ENCODE data around the gene RFNG.

DNA sequence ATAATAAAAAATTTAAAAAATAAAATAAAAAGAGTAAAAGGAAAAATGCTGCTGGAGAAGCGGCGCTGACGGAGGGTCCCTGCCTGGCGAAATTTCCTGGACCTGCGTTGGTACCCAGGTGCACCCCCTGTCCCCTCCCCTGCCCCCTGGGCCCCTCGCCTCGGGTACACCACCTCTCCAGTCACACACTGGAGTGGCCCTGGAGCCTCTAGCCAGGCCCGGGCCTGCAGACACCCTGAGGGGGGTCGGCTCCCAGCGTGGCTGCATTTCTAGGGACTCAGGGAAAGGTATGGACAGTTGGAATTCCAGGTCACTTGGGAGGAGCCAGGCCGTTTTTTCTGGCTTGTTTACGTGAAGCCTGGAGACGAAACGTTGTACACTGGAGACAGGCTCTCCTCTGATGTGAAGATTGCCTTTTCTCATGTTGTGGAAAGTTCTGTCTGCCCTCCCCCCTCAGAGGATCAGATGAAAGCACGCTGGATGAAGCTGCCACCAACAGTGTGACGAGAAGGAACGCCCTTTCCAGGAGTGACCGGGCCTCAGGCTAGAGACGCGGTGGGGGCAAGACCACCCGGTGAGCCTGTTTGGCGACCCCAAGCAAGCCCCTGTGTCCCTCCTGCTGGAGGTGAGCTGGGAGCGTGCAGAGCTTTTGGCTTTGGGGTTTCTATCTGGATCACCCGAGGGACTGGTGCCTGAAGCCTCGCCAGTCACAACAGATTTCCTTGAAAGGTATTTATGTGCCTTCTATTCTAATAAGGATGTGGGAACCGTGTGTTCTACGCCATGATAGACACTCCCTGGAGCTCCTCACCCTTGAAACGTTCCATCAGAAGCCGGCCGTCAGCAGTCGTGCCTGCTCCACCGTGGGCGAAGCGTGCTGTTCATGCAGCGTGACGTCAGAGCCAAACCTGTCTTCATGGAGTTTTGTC is 4.0 kb upstream of the PPP1R27 start:
- PRO-cap, result no peak
- RAMPAGE, long total RNA, 4 experiments, result no peak in any of the 4 experiments

DNA sequence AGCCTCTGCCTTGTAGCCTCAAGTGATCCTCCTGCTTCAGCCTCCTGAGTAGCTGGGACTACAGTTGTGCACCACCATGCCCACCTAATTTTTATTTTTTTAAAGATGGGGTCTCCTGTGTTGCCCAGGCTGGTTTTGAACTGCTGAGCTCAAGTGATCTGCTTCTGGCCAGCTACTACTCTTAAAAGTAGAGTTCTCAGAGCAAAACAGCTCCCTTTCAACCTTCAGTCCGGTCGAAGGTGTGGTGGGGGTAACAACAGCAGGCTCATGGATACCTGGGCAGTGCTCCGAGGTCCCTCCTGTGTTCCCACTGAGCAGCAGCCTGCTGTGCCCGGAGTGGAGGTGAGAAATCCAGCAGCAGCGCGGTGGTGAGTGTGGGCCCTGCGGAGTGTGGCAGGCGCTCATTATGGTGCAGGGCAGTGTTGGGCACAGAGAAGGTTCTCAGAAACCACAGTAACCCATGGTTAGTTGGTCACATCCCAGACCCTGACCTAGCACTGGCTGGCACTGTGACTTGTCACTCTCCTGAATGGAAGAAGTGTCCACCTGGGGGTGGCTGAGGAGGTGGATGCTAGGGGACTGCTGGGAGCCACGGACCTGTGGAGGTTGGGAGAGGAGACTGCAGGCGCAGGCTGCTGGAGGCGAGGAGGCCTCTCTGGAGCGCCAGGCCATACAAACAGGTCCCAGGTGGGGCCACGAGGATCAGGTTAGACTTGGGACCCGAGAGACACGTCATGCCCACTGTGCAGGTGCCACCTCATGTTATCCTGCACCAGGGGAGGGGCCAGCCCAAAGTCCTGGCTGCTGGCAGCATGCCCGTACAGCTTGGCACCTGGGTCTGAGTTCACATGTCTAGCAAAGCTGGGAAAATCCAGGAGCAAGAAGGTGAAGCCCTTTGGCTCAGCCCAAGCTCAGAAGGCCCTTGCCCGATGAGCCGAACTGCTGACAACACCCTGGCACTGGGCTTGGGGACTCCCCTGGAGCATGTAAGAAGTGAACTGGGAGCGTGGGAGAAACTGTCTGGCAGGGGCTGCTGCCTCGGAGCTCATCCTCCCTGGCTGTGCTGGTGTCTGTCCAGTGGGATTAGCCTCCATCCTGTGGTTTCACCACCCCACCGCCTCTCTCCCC is 5.2 kb upstream of the P4HB start:
- PRO-cap, result no peak
- RAMPAGE, long total RNA, 4 experiments, result no peak in any of the 4 experiments

- PRO-cap, result bidirectional peak, plus-strand start at chr17:81919051, minus-strand start at chr17:81918966
- RAMPAGE, long total RNA, 4 experiments, result no peak in any of the 4 experiments
Observed at GRCh38 chr17:81918860-81919320, 914 bp upstream of the SIRT7 start.

DNA sequence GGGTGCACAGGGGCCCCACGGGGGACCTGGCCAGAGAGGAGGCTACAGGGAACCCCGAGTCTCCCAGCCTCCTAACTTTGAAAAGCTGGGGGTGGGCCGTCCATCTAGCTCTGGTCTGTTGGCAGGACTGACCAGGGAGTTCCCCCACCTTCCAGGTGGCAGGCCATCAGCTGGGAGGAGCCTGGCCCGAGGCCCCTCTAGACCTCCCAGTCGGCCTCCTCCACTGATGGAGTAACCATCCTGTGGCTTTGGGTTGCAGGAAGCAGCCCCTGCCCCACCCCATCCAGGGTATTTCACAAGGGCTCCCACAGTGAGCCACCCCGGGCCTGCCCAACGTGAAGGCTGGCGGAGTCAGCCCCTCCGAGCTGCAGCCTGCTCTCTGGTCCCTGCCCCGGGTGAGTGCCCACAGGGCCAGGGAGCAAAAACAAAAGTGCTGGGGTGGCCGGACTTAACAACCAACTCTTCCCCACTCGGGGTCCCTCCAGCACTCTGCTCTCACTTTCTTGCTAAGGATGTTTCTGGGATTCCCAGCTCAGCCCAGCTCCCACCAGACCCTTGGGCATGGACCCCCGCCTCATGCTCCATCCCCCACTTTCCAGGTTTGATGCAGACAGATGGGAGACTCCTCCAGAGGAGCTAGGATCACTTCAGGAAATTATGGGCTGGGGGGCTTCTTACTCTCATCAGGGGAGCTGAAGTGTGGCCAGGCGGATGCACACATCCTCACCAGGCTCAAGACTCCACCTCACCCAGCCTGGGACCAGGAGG is 3.5 kb downstream of the MAFG start:
- PRO-cap, result no peak
- RAMPAGE, long total RNA, 4 experiments, result no peak in any of the 4 experiments

- PRO-cap, result no peak
- RAMPAGE, long total RNA, 4 experiments, result no peak in any of the 4 experiments
Observed at GRCh38 chr17:81940518-81941612, 3.8 kb upstream of the PYCR1 start.

- PRO-cap, result bidirectional peak, plus-strand start at chr17:81991857, minus-strand start at chr17:81991835; bidirectional peak, plus-strand start at chr17:81992081, minus-strand start at chr17:81992027
- RAMPAGE, long total RNA, 4 experiments, result no peak in any of the 4 experiments
Observed at GRCh38 chr17:81991484-81992739, 14.5 kb downstream of the ASPSCR1 start.

DNA sequence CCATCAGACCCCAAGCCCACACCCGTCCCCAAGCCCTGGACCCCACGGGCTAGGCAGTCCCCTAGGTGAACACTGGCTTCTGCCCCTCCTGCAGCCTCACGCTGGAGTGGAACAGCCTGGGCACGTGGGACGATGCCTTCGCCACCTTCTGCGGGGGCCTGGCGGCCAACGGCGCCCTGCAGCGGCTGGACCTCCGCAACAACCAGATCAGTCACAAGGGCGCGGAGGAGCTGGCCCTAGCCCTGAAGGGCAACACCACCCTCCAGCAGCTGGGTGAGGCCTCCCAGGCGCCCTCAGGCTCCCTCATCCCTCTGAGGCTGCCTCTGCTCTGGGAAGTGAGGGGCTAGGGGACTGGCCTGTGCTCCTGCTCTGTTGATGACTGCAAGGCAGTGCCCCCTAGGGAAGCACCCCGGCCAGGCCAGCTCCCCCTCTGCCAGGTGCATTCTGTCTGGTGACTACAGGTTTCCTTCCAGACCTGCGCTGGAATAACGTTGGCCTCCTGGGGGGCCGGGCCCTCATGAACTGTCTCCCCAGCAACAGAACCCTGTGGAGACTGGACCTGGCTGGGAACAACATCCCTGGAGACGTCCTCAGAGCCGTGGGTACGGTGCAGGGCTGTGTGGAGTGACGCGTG is 1.9 kb downstream of the LRRC45 start:
- PRO-cap, result no peak
- RAMPAGE, long total RNA, 4 experiments, result no peak in any of the 4 experiments

- PRO-cap, result unidirectional peak, plus-strand start at chr17:82030707
- RAMPAGE, long total RNA, 4 experiments, result no peak in any of the 4 experiments
Observed at GRCh38 chr17:82029754-82030935, 1.3 kb upstream of the RAC3 start.

DNA sequence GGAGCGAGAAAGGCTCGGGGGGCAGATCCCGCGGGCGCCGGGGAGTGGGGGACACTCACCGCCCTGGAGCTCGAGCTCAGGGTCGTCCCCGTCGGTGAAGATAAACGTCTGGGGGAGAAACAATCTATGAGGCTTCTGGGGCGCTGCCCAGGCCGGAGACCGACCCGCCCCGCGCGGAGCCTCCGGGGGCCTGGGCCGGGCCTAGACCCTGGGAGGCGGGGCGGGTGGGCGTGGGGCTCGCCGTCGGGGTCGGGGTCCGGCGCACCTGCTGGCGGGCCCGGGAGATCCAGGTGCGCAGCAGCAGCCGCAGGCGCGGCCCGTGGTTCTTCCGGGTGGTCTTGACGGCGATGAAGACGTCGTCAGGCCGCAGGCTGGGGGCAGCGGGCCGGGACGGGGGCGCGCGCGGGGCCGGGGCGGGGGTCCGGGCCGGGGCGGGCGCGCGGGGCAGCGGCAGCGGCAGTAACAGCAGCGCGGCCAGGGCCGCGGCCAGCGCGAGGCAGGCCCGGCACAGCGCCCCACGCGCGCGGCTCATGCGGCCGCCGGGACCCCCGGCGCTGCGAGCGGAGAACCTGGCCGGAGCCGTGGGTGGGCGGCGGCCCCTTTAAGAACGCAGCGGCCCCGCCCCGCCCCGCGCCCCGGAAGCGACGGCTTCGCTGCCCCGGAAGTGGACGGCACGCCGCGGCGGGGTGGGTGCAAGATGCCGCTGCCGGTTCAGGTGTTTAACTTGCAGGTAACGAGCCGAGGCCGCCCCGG is at the start of gene RFNG:
TSS of gene RFNG (minus strand) at position 577 of the 753 bp plus-strand sequence.
- PRO-cap, result bidirectional peak, plus-strand start at position 667 of the sequence, minus-strand start at position 603 of the sequence
- RAMPAGE, long total RNA, 4 experiments, result start-site peak on the plus strand in 4 of 4 experiments, centred at positions 674 to 684 of the sequence, 36 to 414 reads per replicate; start-site peak on the minus strand in 1 of 4 experiments, centred at position 293 of the sequence, 18 reads per replicate

DNA sequence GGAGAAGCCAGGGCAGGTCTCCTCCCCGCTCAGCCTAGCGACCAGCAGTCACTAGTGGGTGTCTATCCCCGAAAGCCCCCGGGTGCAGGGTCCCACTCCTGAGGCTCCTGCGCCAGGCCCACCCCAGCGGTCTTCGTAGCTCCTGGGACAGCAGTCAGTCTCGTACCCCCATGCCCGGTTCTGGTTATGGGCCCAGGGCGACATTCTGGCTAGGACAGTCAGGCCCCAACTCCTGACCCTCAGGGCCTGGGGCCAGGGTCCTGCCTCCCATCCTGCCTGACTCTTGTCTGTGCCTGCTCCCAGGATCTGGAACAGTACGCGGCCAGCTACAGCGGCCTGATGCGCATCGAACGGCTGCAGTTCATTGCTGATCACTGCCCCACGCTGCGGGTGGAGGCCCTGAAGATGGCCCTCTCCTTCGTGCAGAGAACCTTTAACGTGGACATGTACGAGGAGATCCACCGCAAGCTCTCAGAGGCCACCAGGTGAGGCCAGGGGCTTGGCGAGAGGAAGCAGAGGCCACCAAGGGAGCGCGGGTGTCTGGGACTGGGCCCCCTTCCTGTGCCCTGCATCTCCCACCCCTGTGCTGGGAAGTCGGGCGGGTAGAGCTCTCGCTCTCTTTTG is 2.0 kb downstream of the GPS1 start:
- PRO-cap, result no peak
- RAMPAGE, long total RNA, 4 experiments, result no peak in any of the 4 experiments

DNA sequence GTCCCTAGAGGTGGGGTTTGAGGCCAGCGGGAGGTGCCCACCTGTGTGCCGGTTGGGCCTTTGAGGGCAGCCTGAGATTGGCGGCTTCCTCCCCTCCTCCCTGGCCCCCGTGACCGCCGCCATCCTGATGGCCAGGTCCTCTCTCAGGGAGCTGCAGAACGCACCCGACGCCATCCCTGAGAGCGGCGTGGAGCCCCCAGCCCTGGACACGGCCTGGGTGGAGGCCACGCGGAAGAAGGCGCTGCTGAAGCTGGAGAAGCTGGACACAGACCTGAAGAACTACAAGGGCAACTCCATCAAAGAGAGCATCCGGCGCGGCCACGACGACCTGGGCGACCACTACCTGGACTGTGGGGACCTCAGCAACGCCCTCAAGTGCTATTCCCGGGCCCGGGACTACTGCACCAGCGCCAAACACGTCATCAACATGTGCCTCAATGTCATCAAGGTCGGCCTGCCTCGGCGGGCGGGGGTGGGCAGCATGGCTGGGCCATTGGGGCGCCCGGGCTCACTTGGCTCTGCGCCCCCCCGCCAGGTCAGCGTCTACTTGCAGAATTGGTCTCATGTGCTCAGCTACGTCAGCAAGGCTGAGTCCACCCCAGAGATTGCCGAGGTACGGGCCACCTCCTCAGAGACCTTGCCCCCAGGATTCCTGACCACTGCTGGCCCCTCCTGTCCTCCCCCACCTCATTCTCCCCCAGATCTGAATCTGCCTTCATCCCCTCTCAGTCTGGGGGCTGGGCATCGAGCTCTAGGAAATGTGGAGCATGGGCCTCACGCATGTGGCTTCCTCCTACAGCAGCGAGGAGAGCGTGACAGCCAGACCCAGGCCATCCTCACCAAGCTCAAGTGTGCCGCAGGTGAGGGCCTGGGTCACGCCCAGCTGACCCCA is 2.9 kb downstream of the GPS1 start:
- PRO-cap, result no peak
- RAMPAGE, long total RNA, 4 experiments, result no peak in any of the 4 experiments

DNA sequence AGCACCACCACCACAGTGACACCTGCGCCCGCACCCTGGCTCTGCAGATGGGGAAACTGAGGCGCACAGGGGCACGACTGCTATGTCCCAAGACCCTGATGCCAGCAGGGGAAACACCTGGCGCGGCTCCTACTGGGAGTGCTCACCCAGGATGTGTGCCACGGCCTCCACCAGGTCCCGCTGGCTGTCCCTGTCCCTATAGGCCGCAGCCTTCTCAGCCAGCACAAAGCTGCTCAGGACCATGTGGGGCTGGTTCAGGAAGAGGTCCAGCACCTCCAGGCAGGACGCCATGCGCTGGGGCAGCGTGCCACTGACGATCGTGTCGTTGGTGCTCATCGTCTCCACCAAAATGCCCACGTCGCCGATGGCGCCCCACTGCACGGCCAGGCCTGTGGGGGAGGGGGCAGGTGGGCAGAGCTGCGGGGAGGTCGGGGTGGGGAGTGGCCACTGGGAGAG is 15.9 kb upstream of the DUS1L start:
- PRO-cap, result no peak
- RAMPAGE, long total RNA, 4 experiments, result no peak in any of the 4 experiments

DNA sequence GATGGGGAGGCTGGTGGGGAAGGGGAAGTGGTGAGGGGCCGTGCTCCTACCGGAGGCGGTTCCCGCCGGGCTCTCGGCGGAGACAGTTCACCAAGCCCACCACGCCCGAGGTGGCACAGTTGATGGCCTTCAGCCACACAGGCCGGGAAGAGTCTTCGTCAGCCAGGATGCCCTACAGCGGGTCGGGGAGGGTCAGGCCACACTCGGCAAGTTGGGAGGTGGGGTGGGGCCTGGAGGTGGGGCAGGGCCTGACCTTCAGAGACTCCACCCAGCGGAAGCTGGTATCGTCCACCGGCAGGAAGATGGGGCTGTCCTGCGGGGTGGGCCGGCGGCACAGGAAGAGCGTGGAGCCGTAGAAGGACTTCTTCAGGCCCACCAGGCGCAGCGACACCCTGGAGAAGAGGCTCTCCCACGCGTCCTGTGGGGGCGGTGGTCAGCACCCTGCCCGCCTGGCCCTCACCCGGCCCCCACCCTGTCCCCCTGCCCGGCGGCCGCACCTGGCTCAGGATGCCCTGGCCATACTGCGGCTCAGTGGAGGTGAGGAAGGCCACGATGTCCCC is 13.0 kb downstream of the FASN start:
- PRO-cap, result no peak
- RAMPAGE, long total RNA, 4 experiments, result no peak in any of the 4 experiments

GRCh38 chr17:82088722-82089437 is 9.2 kb downstream of the FASN start:
- PRO-cap, result no peak
- RAMPAGE, long total RNA, 4 experiments, result no peak in any of the 4 experiments

DNA sequence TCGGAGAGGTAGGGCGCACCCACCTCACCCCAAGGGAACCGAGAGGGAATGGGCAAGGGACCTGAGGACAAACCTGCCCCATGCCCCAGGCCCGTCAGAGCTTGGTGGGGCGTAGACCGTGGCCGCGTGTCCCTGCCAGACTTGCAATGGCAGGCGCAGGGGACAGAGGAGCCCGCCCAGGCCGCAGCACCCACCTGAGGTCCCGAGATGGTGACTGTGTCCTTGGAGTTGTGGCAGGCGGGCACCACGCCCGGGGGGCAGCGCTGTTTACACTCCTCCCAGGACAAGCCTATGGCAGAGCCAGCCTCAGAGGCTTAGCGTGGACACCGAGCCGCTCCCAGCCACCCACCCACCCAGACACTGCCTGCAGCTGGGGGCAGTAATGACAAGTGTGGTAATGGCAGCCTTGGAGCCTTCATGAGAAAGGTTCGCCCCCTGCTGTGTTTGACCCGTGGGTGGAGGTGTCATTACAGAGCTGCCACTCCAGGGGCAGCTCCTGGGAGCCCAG is 8.5 kb downstream of the FASN start:
- PRO-cap, result no peak
- RAMPAGE, long total RNA, 4 experiments, result no peak in any of the 4 experiments

DNA sequence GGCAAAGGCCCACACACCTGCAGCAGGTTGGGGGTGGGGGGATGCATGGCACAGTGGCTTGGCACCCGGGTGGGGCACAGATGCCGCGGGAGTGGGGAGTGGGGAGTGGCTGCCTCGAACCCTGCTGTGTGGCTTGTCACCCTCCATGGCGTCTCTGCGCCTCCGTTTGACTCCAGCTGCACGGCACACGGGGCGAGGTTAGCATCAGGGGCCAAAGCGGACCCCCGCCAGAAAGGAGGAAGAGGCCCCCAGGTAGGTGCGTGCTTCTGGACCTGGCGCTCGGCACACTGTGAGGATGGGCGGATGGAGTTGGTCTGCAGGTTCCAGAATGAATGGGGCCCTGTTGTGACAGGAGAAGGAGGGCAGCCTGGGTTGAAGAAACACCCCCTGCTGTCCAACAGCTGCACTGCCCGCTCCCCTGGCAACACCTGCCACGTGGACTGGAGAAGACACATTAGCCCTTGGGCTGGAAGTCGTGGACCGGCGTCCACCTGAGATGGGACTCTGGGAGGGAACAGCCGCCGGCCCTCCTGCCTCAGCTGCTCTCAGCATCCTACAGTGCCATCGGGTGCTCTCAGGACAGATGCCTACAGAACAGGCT is 9.3 kb upstream of the FASN start:
- PRO-cap, result no peak
- RAMPAGE, long total RNA, 4 experiments, result no peak in any of the 4 experiments

GRCh38 chr17:82170369-82170997 is 42.2 kb downstream of the CCDC57 start:
- PRO-cap, result no peak
- RAMPAGE, long total RNA, 4 experiments, result no peak in any of the 4 experiments

GRCh38 chr17:82225160-82225727 is 3.6 kb upstream of the SLC16A3 start:
- PRO-cap, result no peak
- RAMPAGE, long total RNA, 4 experiments, result no peak in any of the 4 experiments

DNA sequence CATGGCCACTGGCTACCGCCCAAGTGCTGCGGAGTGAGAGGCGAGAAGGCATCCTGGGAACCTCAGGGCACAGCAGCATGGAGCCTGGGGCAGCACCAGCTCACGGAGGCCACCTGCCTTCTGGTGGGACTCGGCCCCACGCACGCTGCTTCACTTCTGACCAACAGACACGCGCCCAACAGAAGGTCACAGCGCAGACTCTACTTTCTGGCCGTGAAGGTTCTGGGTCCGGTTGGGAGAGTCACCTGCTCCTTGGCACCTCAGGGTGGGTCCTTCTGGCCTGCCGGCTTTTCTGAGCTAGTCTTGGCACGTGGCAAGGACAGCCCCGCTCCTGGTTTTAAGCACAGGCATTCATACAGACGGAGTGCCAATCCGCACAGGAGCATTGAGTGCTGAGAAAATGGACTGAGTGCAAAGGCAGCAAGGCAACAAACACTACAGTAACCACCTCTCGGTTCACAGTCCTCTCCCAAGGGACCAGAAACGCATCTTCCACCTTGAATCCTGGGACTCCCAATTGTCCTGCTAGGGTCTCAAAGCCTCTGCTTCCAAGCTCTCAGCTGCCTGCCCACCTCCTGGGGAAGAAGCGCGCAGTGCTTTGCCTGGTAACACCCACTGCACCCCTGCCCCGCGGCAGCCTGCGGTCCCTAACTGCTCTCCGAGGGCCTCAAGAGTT is 14.7 kb downstream of the SLC16A3 start:
- PRO-cap, result unidirectional peak, minus-strand start at position 154 of the sequence
- RAMPAGE, long total RNA, 4 experiments, result no peak in any of the 4 experiments

GRCh38 chr17:82269451-82270086 is 3.9 kb downstream of the CSNK1D start:
- PRO-cap, result no peak
- RAMPAGE, long total RNA, 4 experiments, result no peak in any of the 4 experiments